SP-49 (cell line): ENCODE results near the gene KCTD6.

DNA sequence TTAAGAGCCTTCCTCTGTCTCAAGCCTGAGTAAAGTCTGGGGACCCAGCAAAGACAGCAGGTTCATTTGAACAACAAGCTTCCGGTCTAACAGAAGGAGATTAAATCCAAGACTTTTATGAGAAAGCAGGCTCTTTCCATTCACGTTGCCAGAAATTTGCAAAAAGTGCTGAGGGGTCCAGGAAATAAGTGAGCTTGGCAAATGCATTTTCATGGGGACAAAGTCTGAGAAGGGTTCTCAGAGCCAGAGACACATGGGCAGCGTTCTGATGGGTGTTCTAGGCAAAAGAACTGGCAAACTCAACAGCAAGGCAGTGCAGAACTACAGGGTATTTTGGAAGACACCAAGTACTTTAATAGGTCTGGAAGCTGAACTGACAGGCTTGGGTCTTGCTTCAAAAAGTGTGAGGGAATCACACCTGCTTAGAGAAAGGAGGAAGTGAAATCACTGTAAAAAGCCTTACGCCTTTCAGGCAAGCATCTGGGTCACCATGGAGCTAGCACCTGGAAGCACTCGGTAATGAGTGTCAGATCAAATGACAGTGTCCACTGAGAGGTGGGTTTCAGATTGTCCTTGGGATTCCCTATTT, 115.8 kb upstream of the ARHGEF3 start:
- PRO-cap: no peak

GRCh38 chr3:57079629-57079975, 19.1 kb downstream of the SPATA12 start:
- PRO-cap: no peak

DNA sequence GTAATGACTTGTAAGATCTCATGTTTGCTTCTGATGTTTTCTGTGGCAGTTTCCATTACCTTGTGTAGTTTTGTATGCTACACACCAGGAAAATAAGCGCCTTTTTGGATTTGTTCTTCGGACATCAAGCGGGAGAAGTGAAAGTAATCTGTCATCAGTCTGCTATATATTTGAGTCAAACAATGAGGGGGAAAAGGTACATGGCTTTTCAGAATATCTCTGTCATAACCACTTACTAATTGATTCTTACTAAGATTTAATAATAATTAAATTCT, 32.0 kb downstream of the ASB14 start:
- PRO-cap: no peak

GRCh38 chr3:57809511-57809905, 53.4 kb downstream of the SLMAP start:
- PRO-cap: no peak

DNA sequence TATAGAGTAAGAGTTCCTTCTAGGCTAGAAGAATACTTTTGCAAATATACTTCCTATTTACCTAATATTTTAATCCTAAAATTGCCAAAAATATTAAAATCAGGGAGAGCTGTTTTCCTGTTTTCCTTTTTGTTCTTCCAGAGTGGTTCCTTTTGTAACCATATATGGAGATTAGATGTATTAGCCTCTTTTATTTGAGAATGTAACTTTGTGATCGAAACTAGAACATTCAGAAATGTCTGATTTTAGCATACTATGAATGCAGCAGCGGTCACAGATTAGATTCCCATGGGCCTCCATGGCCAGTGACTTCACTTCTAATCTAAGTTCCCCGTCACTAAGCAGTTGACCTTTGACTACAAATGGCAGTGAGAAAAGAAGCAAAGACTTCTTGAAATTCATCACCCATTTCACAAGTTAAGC, 114.7 kb upstream of the FLNB start:
- PRO-cap: no peak

DNA sequence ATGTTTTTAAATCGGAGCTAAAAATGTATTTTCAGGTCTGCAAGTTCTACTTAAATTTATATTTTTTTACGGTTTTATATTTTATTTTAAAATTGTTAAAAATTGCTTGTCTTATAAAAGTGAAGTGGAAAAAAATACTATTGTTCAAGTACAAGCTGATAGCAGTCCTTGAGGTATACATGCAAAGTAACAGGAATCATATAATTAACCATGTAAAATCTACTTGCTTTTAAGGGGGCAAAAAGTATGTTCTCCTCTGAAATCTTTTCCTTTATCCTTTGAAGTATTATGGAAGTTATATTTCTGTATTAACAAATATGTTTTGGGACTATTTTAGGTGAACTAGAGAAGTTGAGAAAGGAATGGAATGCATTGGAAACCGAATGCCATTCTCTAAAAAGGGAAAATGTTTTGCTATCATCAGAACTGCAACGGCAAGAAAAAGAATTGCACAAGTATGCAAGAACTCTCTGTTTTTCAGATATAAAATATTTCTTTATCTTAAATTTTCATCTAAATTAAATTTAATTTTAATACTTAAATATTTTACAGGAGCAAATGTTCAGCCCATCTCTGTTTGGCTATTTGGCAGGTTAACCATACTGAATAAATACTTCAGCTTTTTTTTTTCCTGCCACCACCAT, 95.3 kb upstream of the FLNB start:
- PRO-cap: no peak

GRCh38 chr3:57956518-57956870, 51.7 kb upstream of the FLNB start:
- PRO-cap: no peak

DNA sequence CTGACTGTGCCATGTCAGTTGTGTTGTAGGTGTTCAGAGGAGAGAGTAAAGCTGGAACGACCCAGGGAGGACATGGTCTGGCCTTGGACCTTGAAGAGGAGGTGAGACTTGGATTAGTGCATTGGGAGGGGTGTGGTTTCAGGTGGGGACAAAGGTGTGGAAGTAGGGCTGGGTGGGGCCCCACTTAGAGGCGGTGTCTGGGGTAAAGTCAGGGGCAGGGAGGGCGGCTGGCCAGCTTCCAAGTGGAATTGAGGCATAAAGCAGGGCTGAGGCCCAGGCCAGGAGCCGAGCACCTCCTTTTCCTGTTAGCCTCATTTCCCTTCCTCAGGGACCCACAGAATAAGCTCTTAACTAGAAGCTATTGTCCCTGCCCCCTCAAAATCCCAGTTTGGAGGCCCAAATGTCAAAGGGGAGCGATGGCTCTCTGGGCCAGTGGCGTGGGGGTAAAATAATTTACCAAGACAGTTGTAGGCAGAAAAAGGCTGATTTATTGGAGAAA, 36.2 kb upstream of the FLNB start:
- PRO-cap: no peak

DNA sequence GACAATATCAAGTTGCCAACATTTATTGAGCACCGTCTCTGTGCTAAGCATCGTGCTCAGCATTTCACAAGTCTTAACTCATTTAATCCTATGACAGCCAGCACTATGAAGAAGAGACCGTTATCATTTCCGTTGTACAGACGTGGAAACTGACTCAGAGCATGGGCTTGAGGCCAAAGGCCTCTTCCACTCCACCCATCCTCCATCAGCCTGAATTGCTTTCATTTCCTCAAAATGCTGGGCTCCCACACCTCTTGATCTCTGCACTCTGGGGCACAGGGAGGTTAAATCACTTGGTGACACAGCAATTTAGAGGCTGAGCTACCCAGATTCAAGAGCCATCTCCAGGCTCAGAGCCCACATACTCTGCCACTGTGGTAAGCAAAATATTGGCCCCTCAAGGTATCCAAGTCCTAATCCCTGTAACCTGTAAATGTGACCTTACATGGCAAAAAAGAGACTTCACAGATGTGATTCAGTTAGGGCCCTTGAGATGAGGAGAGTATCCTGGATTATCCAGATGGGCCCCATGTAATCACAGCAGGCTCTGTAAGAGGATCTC, 24.4 kb upstream of the FLNB start:
- PRO-cap: unidirectional peak, minus-strand start at position 207 of the sequence; unidirectional peak, minus-strand start at position 217 of the sequence

GRCh38 chr3:58035079-58035784, 27.0 kb downstream of the FLNB start:
- PRO-cap: no peak

DNA sequence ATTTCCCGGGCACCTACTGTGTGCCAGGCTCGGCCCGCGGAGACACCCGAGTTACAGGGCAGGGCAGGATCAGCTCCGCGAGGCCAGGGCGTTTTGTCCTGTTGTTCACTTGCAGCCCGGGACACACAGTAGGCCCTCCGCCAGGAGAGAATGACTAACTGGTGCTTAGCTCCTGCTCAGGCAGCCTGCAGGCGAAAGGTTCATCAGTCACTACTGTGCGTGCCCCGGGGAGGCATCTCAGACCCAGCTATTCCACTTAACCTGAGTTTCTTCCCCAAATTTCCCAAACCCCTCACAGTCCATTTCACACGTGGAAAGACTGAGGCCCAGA, 32.6 kb downstream of the DNASE1L3 start:
- PRO-cap: no peak

- PRO-cap: no peak
Observed at GRCh38 chr3:58231022-58231574, 6.5 kb upstream of the ABHD6 start.

GRCh38 chr3:58246604-58247063, 9.0 kb downstream of the ABHD6 start:
- PRO-cap: no peak

DNA sequence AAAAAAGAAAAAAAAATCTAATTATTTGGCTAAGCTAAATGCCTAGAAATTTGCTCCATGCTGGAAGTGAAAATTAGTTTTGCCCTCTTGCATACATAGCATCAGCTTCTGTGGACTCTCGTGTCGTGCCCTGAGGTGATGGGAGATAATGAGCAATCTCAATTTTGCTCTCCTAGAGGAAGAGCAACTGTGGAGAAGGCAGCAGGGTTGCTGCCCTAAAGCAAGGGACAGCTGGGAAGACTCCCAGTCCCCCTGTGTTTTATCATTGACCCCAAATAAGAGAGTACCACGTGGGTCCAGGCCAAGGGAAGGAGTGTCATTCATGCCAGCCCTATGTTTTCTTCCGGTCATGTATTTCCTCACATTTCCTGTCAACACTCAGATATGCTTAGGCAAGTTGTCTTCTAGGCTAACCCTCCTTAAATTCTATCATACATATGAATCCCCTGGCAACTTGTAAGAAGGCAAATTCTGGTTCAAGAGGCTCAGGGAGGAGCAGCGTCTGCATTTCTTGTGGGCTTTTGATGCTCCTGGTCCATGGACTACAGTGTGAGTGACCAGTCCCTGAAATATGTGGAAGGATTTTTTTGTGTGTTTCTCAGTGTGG, 32.1 kb upstream of the RPP14 start:
- PRO-cap: no peak

DNA sequence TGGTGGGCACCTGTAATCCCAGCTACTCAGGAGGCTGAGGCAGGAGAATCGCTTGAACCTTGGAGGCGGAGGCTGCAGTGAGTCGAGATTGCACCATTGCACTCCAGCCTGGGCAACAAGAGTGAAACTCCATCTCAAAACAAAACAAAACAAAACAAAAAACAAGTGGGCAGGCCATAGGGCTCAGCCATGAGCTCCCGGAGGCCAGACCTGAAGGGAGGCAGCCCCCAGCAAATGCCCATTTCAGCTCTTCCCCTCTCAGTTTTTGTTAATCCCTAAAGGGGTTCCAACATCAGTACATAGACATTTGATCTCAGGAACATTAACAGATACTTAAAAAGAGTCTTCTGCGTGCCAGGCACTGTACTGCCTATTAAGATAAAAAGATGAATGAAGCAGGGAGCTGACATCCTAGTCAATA, 12.0 kb downstream of the PXK start:
- PRO-cap: no peak

- PRO-cap: no peak
Observed at GRCh38 chr3:58388478-58389079, 45.1 kb downstream of the PDHB start.

DNA sequence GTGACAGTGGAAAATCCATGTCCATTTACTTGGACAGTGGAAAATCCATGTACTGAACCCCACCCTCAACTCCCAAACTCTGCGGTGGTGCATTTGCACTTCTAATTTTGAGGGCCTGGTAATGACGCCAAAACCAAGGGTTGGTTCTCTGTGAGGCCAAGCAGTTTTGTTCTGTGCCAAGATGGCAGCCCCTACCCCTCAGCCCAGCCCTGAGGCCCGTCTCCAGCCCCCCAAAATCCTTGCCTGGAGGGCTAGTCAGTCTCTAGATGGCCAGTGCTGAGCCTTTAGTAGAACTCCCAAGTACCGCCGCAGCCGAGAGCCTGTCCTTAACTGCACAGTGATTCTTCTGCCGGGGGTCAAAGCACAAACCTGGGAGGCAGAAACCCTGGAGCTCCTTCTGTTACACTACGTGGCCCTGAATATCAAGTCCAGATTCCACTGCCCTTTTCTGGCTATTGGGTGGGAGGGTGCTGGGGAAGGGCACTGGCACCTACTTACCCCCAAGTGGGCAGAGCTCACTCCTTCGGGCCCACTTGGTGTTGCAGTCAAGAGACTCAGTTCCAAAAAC, 11.0 kb downstream of the PDHB start:
- PRO-cap: no peak

GRCh38 chr3:58491460-58492538, at the start of gene KCTD6:
TSS of gene KCTD6 (plus strand) at chr3:58492096.
- PRO-cap: no peak

DNA sequence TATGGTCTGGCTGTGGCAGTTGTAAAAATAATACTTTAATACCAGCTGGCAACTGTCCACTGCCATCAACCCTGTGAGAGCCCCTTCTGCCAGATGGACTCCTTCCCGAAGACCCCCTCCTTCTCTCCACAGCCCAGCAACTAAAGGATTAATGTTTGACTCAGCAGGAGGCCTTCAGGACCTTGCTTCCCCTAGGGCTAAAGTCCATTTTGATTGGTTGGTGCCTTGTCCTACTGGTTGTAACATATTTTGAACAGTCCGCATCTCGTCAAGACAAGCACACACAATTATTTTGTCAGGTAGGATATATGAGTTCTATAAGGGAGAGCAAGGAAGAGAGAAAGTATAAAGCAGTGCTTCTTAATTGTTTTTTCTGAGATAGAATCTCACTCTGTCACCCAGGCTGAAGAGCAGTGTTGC, 18.7 kb downstream of the ACOX2 start:
- PRO-cap: no peak

- PRO-cap: no peak
Observed at GRCh38 chr3:58560820-58561316, 16.3 kb downstream of the FAM107A start.